Mammary epithelial cell (primary cell): ENCODE measurements around a stretch of chr5.

DNA sequence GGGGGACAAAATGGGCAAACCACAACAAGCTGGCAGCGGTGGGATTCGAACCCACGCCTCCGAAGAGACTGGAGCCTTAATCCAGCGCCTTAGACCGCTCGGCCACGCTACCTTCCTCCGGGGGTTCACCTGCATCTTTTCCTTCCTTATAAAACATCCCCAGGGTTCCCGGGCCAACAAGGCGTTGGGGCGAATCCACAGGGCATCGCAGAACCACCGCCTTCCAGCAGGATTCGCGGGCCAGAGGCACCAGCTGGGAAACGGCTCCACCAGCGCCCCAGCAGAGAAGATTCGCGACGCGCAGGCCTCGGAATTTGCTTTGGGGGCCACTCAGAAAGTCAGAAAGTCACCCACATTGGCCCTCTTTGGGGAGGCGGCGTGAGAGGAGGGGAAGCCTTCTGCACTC lies 26.6 kb downstream of the OR2V2 start:
- CAGE, long polyA plus RNA = no peak
- RRBS = no CpG with 5 or more reads among the region's 25 CpGs

DNA sequence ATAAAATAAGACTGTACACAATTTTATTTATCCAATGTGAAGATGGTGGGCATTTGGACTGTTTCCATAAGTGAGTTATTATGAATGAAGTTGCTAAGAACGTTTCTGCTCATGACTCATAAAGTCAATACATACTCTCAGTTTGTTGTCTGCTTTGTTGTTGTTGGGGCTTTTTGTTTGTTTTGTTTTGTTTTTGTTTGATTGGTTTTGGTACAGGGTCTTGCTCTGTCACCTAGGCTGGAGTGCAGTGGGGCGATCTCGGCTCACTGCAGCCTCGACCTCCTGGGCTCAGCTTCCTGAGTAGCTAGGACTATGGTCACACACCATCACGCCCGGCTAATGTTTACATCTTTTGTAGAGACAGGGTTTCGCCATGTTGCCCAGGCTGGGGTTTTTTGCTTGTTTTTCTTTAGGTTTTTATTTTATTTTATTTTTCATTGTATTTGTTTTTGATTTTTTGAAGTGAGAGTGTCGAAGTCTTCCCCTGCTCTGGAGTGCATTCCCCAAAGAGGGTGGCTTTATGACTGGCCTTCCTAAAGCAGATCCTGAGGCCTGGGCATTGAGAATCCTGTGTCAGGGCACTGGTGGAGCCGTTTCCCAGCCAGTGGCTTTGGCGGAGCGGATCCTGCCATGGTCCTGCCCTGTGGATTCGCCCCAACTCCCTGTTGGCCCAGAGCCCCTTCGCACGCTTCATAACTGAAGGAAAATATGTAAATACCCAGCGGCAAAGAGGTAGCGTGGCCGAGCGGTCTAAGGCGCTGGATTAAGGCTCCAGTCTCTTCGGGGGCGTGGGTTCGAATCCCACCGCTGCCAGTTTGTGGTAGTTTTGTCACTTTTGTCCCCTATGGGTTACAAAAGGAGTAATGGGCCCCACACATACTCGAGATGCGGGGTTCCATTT lies 17.8 kb downstream of the TRIM7 start:
- CAGE, long polyA plus RNA = no peak
- RRBS = no CpG with 5 or more reads among the region's 25 CpGs

GRCh38 chr5:181237619-181238544 lies 5.8 kb downstream of the RACK1 start:
- CAGE, long polyA plus RNA = no peak
- RRBS = no CpG with 5 or more reads among the region's 7 CpGs

DNA sequence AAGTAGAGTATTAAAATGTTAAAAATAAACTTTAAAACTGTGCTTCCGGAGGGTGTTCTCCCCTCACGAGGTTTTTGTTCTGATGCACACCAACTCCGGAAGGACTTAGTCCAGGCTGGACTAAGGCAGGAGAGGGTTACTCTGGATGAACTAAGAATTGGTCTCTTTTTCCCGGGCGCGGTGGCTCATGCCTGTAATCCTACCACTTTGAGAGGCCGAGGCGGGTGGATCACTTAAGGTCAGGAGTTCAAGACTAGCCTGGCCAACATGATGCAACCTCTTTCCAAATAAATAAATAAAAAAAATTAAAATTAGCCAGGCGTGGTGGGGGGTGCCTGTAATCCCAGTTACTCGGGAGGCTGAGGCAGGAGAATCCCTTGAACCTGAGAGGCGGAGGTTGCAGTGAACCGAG lies 623 bp upstream of the RACK1 start:
- CAGE, long polyA plus RNA = no peak
- RRBS = 1% methylated on average over 2 of the region's 12 CpGs

DNA sequence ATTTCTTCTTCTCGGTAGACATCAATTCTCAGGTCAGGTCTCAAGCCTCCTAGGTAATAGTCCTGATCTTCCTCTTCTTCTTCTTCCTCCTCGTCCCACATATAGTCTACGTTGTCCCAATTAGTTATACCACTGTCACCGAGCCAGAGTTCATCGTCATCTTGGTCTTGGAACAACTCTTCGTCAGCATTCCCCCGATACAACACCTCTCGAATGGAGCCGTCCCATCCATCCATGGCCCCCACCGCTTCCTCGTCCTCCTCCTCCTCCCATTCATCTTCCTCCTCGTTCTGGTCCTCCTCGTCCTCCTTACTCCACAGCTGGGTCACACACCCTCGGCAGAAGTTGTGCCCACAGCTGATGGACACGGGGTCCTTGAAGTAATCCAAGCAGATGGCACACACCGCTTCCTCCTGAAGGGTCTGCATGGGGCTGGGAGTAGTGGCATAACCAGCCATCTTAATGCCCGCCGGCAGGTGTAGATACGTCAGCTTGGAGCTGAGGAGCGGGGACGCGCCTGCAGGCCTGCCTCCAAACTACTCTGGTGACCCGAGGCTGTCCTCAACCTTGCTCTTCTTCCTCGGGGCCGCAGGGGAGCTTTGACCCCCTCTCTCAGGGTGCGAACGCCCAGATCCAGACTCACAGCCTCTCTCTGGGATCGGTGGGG lies 454 bp downstream of the TRIM52 start:
- CAGE, long polyA plus RNA = no peak
- RRBS = no CpG with 5 or more reads among the region's 28 CpGs